Breast (tissue), 4 donors: Measurements from ENCODE around the genes CXCL10 and FAM47E.

GRCh38 chr4:75939754-75940706, 783 bp downstream of the NAAA start:
- PRO-cap, 3 experiments: peak in 3 of 3 experiments; most common plus-strand start chr4:75939985 (in 1); most common minus-strand start chr4:75940519 (in 3)
- RRBS: under 1% methylated on average over 18 of the region's 75 CpGs

DNA sequence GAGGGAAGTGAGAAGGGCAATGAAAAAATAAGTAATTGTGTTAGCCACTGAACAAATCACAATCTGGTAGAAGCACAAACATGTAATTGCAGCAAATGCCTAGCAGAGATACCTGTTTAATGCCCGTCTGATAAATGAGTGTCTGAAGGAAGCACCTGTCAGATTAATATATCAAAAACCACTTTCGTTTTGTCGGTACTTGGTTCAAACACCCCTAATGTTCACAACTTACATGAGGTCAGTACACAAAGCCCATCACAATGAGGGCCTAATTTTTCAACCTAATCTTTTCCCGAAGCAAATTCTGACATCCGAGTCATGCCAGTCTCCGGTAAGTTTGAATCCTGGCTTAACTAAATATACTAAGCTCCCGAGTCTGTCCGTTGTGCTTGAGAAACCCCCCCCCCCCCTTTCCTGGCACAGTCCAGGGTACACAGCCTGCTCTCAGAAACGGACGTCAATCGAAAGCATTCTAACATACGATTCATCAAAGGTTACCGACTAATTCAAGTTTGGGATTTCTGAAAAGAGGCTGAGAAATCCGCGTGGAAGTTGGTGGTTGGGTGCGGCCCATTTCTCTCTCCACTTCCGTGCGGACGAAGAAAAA, 764 bp downstream of the SDAD1 start:
- PRO-cap, 3 experiments: peak in 1 of 3 experiments; most common plus-strand start position 535 of the sequence (in 1); most common minus-strand start position 339 of the sequence (in 1)
- RRBS: no CpG with 5 or more reads among the region's 19 CpGs

- PRO-cap, 3 experiments: no peak in any of the 3 experiments
- RRBS: no CpG with 5 or more reads among the region's 3 CpGs
Measured at GRCh38 chr4:76023383-76023769, at the start of gene CXCL10. Gene CXCL10, minus strand, starts transcription at chr4:76023497.

DNA sequence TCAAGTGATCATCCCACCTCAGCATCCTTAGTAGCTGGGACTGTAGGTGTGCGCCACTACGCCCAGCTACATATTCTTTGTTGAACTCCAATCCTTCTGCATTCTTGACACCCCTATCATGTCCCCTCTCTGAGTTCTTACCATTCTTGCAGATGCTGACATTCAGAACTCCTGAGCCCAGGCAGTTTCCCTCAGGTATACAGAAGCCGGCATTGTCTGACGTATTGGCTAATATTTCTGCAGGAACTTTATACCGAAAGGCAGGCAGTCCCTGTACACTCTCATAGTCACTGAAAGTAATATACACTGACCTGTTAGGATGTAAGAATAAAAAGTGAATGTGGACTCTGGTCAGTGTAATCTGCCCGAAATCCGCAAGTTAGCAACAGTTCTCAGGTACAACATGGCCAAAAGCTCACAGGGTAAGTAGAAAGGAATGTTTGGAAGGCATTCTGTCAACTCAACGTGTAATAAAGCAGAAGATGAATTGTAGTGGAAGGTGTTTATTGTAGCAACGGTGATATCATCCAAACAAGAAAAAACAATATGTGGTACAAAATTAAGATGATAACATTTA, 25.9 kb upstream of the NUP54 start:
- PRO-cap, 3 experiments: no peak in any of the 3 experiments
- RRBS: no CpG with 5 or more reads among the region's 9 CpGs

- PRO-cap, 3 experiments: no peak in any of the 3 experiments
- RRBS: no CpG with 5 or more reads among the region's 10 CpGs
Measured at GRCh38 chr4:76179494-76180248, 31.5 kb upstream of the NUP54 start.

GRCh38 chr4:76187028-76187605, 26.5 kb downstream of the SCARB2 start:
- PRO-cap, 3 experiments: no peak in any of the 3 experiments
- RRBS: no CpG with 5 or more reads among the region's 4 CpGs

GRCh38 chr4:76206488-76207034, 7.1 kb downstream of the SCARB2 start:
- PRO-cap, 3 experiments: no peak in any of the 3 experiments
- RRBS: no CpG with 5 or more reads among the region's 4 CpGs

DNA sequence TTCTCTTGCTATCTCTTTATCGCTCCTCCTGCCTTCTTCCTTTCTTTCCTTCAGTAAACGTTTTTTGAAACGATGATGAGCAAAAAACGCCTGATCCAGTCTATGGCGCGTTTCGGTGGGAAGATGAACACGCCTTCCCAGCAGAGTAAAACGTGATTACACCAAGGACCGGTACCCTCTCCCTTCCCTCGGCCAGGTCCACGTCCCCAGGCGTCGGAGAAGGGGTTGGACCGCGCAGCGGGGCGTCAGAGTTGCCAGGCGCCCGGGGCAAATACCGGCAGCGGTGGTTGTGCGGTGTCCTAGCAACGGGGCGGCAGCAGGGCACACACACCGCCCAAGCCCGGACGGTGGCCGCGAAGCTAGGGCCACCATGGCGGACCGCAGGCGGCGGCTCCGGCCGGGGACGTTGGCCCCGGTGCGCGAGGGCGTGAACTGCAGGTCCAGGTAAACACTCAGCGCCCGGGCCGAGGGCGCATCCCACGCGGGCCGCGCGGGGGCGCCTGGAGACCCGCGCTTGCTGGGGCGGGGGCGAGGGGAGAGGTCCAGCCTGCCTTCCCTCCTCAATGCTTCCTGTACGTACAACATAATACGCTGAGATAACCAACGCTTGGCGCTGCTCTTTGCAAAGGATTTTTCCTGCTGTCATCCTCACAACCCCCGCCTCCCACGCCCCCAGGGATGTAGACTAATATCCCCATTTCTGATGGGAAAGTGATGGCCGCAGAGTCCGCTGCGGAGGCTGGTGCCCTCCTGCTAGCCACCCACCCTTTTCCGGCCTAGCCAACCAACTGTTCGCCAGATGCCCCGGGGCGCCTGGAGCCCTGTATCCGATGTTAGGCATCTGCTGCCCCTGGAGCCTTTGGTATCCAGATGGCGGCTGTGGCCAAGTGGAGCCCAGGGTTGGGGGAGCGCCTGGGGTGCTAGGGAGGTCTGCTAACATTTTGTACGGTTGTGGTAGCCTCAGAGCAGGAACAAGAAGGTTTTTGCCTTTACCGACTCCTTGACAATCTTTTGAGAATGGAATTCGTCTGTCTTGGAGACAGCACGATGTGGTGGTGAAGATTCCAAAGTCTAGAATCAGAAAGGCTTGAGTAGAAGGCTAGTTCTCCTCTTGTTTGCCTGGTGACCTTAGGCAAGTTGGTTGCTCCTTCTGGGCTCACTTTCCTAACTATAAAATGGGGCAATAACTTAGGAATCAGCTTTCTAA, at the start of gene FAM47E:
FAM47E (plus strand) TSS at position 345 of the 1,207 bp plus-strand sequence.
- PRO-cap, 3 experiments: peak in 3 of 3 experiments; most common plus-strand start position 337 of the sequence (in 2); most common minus-strand start position 215 of the sequence (in 2)
- RRBS: 2% methylated on average over 30 of the region's 75 CpGs

DNA sequence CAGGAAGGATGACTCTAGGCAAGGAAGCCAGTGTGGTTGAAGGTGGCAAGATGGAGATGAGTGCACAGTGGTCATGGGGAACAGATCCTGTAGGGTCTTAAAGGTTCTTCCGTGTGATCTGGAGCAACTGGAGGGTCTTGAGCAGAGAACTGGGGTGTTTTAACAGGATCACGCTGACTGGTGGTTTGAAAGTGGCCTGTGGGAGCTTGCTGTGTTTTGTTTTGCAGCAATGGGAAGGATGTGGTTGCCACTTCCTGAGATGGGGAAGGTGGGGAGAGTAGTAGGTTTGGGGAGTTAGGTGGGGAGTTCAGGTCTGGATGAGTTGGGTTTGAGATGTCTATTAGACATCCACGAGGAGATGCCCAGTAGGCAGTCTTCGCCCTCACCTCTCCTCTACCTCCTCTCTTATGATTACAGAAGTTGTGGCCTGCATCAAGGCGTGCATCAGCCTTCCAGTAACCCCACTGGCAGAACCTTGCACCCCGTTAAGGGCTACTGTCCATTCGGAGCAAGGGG, 1.4 kb upstream of the STBD1 start:
- PRO-cap, 3 experiments: no peak in any of the 3 experiments
- RRBS: no CpG with 5 or more reads among the region's 7 CpGs

- PRO-cap, 3 experiments: peak in 3 of 3 experiments; most common plus-strand start chr4:76307276 (in 1); most common minus-strand start chr4:76307209 (in 2)
- RRBS: 2% methylated on average over 9 of the region's 19 CpGs
Measured at GRCh38 chr4:76307110-76307365, 505 bp downstream of the STBD1 start.

DNA sequence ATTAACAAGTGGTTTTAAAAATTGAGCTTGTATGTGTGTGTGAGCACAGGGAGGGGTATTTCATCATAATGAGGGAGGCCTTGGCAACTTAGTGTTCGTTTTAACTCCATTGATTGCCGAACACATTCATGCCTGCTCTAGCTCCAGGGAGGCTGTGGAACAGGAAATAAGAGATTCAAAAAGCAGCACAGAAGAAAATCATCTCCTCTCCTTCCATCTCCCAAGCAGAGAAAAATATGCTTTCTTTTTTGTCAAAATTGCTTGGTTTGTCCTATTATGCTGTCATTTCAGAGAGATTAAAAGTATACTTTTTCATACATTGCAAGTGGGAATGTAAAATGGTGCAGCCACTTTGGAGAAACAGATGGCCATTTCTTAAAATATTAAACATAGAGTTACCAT, 14.9 kb downstream of the SHROOM3 start:
- PRO-cap, 3 experiments: no peak in any of the 3 experiments
- RRBS: no CpG with 5 or more reads among the region's 2 CpGs

- PRO-cap, 3 experiments: no peak in any of the 3 experiments
- RRBS: no CpG with 5 or more reads among the region's 6 CpGs
Measured at GRCh38 chr4:76494895-76495637, 60.0 kb downstream of the SHROOM3 start.

- PRO-cap, 3 experiments: no peak in any of the 3 experiments
- RRBS: 11% methylated on average over 2 of the region's 9 CpGs
Measured at GRCh38 chr4:76546560-76547439, 111.8 kb downstream of the SHROOM3 start.

- PRO-cap, 3 experiments: peak in 3 of 3 experiments; most common plus-strand start chr4:76586240 (in 3); most common minus-strand start chr4:76586112 (in 2)
- RRBS: 22% methylated on average over 5 of the region's 37 CpGs
Measured at GRCh38 chr4:76585862-76586658, 151.0 kb downstream of the SHROOM3 start.

GRCh38 chr4:76624001-76624833, 189.2 kb downstream of the SHROOM3 start:
- PRO-cap, 3 experiments: peak in 3 of 3 experiments; most common plus-strand start chr4:76624562 (in 1); most common minus-strand start chr4:76624258 (in 2)
- RRBS: no CpG with 5 or more reads among the region's 13 CpGs

DNA sequence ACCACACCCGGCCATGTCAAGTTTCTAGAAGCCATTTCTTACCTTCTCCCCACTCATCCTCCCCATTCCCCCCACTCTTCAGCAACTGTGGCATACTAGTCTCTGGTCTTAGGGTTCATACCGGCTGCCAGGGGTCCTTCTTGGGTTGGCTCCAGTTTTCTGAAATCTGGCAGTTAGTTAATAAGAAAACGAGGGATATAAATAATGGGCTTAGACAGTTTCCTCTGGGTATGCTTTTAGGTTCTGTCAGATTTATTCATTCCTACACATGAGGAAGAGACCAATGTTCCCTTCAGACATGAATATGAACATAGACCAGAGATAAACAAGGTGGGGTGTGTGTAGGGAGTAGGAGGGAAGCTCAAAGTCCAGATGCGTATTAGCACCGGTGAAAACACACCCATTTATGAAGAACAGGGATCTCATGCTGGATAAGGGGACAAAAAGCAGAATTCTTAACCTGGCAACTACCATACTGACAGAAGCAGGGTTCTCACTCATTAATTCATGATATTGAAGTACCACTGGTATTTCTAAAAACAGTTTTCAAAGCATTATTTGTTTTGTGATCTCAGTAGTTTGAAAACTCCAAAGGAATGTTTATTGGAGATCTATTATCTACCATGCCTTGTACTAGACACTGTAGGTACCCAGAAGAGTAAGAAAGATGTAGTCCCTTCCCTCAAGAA, 223.0 kb downstream of the SOWAHB start:
- PRO-cap, 3 experiments: no peak in any of the 3 experiments
- RRBS: no CpG with 5 or more reads among the region's 5 CpGs

DNA sequence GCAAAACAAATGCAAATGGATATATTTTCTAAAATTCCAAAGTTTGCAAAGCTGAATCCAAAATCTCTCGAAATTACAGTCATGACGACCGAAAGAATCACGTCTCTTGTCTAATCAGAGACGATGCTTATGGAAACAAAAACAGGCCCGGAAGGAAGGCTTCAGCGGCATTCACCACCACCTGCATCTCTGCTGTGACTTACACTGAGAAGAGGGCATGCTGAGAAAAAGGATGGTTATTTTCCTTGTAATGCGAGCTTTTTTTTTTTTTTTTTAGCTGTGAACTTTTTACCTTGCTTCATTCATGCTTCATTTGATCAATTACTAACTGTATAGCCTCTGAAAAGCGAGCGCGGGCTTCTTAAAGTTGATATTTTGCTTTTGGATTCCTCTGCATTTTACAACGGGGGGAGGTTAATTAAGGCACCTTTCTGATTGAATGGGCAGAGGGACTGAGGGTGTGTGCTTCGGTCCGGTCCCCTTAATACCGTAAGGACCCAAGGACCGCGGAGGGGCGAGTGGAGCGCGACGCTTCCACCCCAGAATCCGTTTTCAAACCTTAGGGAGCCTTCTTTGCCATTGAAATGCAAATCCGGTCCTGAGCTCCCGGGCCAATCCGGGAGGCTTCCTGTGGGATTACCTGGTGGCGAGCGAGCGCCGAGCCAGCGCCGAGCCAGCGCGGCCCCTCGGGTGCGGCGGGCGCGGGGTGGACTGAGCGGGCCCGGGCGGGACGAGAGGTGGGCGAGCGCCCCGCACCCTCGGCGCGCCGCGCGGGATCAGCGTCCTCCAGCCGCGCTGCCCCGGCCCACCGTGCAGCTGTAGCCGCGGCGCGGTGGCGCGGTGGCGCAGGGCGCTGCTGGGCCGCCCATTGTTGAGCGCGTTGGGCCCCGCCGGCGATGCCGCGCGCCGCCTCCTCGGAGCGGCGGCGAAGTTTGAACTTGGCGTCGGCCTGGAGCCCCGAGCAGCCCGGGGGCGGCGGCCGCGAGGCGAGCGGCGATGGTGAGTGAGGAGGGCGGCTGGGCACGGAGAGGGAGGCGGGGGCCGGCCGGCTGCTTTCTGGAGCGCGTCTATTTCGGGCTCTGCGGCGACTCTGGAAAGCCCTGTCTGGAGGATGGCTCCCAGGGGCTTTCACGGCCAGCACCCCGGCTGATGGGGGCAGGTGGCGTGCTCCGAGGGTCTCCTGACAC, 208.8 kb downstream of the SOWAHB start:
- PRO-cap, 3 experiments: peak in 3 of 3 experiments; most common plus-strand start position 676 of the sequence (in 3); most common minus-strand start position 812 of the sequence (in 3)
- RRBS: 1% methylated on average over 61 of the region's 103 CpGs

DNA sequence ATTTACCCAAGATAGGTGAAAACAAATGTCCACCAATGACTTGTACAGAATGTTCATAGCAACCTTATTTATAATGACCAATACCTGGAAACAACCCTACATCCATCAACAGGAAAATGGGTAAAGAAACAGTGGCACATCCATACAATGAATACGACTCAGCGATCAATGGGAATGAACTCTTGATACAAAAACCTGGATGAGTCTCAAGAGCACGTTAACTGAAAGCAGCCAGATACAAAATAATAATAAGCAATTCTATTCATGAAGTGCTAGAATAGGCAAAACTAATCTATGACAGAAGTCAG, 205.5 kb downstream of the SOWAHB start:
- PRO-cap, 3 experiments: no peak in any of the 3 experiments
- RRBS: no CpG with 5 or more reads among the region's 3 CpGs

GRCh38 chr4:76856103-76856740, 41.7 kb downstream of the SOWAHB start:
- PRO-cap, 3 experiments: no peak in any of the 3 experiments
- RRBS: no CpG with 5 or more reads among the region's 2 CpGs

GRCh38 chr4:76994007-76994666, 44.6 kb downstream of the SEPTIN11 start:
- PRO-cap, 3 experiments: no peak in any of the 3 experiments
- RRBS: no CpG with 5 or more reads among the region's 8 CpGs